ENCODE measurements around a stretch of chr18.

DNA sequence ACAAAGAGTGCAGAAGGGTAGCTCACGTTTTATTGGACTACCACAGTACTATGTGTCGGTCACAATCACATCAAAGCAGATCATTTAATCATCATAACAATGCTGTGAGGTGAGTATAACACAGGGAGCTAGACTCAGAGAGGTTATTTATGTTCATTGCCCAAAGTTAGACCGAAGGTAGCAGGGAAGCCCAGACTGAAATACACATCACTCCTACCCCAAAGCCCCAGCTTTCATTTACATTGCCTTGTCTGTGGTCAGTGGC is 160.7 kb downstream of the CDH20 start:
- PRO-cap = no peak
- RAMPAGE, long total RNA, 2 experiments = no peak in any of the 2 experiments

GRCh38 chr18:61825170-61825911 is 67.5 kb downstream of the RNF152 start:
- PRO-cap = no peak
- RAMPAGE, long total RNA, 2 experiments = no peak in any of the 2 experiments

GRCh38 chr18:62017856-62018585 is 125.2 kb upstream of the RNF152 start:
- PRO-cap = no peak
- RAMPAGE, long total RNA, 2 experiments = no peak in any of the 2 experiments

DNA sequence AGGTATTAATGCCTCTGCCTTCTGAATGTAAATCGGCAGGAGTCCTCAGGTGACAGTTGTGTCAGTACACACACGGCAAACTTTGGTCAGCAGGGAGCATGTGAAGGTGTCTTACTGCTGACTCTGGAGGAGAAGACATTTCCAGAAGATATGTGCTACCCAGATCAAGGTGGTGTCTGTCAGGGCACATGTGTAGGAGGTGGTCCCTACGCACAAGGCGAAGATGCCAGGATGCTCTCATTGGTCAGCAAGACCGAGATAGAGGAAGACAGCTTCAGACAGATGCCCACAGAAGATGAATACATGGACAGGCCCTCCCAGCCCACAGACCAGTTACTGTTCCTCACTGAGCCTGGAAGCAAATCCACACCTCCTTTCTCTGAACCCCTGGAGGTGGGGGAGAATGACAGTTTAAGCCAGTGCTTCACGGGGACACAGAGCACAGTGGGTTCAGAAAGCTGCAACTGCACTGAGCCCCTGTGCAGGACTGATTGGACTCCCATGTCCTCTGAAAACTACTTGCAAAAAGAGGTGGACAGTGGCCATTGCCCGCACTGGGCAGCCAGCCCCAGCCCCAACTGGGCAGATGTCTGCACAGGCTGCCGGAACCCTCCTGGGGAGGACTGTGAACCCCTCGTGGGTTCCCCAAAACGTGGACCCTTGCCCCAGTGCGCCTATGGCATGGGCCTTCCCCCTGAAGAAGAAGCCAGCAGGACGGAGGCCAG is 43.7 kb downstream of the TNFRSF11A start:
- PRO-cap = no peak
- RAMPAGE, long total RNA, 2 experiments = no peak in any of the 2 experiments

DNA sequence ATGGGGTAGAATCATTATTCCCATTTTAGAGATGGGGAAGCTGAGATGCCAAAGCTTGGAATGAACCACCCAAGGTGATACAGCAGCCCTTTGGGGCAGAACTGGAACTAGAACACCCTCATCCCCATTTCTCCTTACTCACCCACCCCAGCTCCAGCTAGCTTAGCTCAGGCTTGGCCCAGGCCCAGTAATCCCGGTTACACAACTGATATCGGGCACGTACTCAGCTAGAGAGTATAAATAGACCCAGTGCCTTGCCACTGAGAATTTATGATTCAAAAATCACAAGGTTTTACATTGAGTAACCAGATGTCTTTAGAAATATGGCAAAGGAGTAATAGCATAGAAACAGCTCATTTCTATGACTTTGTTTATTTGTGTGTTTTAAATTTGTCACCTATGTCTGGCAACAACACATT is 85.7 kb upstream of the ZCCHC2 start:
- PRO-cap = no peak
- RAMPAGE, long total RNA, 2 experiments = no peak in any of the 2 experiments

DNA sequence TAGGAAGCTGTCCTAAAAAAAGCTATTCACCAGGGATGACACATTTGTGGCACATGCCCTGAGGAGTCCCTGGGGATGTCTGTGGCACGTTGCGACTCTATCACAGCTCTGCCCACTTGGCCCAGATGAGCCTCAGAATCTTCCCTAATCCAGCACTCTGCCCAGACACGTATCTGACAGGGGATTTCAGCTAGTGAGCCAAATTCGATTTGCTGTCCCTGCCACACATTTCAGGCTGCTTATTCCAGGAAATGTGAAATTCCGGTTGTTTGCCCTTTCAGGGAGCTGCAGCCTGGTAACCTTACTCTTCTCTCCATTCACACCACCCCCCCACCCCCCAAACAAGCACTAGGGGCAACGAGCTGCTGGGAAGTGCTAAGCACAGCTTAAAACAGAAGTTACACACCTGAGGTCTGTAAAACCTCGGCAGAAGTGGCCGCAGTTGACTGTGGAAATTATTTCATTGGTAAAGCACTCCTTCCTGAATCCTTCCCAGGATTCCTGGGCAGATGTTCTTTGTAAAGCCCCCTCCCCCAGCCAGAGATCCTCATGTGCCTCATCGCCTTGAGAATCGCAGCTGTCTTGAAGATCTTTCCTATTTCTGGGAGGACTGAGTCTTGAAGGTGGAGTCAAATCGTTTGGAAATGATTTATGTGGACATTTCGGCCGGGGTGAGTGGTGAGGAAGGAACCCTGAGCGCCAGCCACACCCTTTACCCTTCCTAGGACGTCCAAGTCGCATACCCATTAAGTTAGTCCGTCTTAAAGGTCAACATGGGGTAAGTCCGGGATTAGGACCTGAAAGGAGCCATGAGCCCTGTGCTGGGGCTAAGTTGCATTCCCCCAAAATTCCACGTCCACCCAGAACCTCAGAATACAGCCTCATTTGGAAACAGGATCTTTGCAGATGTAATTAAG is 85.0 kb upstream of the ZCCHC2 start:
- PRO-cap = no peak
- RAMPAGE, long total RNA, 2 experiments = no peak in any of the 2 experiments

DNA sequence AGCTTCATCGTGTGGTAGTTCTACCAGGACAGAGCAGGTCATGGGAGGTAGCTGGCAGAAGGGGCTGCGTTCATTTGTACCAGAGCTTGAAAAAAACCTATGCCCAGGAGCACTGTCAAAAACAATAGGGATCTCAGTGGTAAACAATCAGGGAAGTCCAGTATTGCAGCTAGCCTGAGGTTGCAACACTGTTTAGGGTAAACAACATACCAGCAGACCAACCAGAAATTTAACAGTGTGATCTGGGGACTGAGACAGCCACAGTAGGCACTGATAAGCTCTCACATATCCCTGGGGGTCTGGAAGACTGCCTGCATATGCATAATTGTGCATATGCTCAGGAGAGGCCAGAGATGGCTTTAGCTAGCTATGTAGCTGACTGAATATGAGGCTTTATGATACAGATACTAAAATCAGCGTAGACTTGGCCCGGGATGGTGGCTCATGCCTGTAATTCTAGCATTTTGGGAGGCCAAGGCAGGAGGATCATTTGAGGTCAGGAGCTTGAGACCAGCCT is 12.0 kb upstream of the ZCCHC2 start:
- PRO-cap = no peak
- RAMPAGE, long total RNA, 2 experiments = no peak in any of the 2 experiments

DNA sequence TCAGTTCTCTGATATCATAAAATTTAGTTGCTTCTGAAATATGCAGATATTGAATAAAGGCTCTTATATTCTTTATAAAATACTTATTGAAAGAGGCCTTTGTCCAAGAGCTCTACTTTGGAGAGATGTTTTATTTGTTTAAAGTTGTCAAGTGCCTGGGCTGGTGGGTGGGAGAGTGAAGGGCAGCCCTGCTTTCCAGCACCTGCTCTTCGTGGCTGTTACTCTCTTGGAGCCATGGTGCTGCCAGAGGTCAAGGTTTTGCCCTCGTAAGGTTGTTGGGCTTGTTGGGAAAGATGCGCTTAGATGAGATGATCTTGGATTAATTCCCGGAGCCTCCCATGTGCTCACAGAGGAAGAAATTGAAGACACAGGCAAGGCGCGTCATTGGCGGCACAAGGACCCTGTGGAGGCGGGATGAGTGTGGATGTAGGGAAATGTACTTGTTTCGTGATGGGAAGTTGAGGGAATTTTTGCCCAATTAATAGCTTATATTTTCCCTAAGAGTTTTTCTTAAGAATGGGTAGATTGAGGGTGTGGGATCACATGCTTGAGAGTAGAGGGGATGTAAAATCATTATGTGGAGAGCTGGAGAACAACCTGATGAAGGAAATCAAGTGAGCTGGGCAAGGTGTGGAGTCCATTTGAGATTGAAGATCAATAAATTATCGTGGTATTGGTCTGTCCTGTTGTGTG is 28.0 kb downstream of the ZCCHC2 start:
- PRO-cap = no peak
- RAMPAGE, long total RNA, 2 experiments = no peak in any of the 2 experiments

DNA sequence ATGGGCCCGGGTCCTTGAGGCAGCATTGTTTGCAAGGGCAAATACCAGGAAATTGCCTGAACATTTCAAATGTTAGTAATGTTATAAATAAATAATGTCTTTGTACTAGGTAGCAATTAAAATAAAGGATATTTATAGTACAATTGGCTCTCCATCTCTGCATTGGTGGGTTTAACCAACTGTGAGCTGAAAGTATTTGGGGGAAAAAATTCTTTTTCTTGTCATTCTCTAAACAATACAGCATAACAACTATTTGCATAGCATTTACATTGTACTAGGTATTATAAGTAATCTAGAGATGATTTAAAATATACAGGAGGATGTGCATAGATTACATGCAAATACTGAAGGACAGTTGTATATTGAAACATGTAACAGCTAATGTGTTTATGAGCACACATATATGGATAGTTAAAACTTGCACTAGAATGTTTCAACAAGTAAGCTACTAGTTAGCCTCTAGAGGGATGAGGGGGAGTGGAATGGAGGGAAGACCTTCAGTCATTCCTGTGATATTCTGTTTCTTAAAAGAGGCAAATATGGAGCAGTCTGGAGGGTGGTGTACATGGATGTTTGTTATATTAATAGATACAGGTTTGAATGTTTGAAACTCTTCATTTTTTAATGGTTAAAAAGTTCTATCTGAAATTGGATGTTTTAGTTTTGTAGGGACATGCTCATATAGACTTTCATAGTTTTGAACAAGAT is 37.0 kb downstream of the ZCCHC2 start:
- PRO-cap = no peak
- RAMPAGE, long total RNA, 2 experiments = no peak in any of the 2 experiments

- PRO-cap = no peak
- RAMPAGE, long total RNA, 2 experiments = no peak in any of the 2 experiments
Measured at GRCh38 chr18:62939419-62939893, 224.1 kb downstream of the PHLPP1 start.

DNA sequence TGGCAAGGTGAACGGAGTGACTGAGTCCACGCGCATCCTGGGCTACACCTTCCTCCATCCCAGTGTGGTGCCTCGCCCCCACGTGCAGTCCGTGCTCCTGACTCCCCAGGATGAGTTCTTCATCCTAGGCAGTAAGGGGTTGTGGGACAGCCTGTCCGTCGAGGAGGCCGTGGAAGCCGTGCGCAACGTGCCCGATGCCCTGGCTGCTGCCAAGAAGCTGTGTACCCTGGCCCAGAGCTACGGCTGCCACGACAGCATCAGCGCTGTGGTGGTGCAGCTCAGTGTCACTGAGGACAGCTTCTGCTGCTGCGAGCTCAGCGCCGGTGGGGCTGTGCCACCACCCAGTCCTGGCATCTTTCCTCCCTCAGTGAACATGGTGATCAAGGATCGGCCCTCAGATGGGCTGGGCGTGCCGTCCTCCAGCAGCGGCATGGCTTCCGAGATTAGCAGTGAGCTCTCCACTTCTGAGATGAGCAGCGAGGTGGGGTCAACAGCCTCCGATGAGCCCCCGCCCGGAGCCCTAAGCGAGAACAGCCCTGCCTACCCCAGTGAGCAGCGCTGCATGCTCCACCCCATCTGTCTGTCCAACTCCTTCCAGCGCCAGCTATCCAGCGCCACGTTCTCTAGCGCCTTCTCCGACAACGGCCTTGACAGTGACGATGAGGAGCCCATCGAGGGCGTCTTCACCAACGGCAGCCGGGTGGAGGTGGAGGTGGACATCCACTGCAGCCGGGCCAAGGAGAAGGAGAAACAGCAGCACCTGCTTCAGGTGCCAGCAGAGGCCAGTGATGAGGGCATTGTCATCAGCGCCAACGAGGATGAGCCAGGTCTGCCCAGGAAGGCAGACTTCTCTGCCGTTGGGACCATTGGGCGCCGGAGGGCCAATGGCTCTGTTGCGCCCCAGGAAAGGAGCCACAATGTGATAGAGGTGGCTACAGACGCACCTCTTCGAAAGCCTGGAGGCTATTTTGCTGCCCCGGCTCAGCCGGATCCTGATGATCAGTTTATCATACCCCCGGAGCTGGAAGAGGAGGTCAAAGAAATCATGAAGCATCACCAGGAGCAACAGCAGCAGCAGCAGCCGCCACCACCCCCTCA is 263.3 kb downstream of the PHLPP1 start:
- PRO-cap = no peak
- RAMPAGE, long total RNA, 2 experiments = no peak in any of the 2 experiments

DNA sequence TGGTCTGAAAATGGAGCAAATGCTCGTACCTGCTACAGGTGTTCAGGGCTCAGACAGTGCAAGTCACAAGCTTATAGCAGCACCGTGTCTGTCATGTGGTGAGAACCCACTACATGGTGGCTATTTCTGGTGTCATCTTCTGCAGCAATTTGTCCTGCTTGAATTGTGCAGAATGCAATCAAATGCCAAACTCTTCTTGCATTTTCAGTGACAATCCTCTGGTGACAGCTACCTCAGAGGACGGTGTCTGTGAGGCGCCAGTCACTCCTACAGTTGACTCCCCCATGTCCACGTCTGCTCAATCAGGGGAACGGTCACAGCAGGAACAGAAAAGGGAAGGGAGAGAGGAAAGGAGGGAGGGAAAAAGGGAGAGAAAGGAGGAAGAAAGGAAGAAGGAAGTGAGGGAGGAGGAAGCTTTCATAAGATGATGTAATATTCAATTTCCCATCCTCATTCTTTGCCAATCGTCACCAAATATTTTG is 122.2 kb downstream of the BCL2 start:
- PRO-cap = no peak
- RAMPAGE, long total RNA, 2 experiments = no peak in any of the 2 experiments

DNA sequence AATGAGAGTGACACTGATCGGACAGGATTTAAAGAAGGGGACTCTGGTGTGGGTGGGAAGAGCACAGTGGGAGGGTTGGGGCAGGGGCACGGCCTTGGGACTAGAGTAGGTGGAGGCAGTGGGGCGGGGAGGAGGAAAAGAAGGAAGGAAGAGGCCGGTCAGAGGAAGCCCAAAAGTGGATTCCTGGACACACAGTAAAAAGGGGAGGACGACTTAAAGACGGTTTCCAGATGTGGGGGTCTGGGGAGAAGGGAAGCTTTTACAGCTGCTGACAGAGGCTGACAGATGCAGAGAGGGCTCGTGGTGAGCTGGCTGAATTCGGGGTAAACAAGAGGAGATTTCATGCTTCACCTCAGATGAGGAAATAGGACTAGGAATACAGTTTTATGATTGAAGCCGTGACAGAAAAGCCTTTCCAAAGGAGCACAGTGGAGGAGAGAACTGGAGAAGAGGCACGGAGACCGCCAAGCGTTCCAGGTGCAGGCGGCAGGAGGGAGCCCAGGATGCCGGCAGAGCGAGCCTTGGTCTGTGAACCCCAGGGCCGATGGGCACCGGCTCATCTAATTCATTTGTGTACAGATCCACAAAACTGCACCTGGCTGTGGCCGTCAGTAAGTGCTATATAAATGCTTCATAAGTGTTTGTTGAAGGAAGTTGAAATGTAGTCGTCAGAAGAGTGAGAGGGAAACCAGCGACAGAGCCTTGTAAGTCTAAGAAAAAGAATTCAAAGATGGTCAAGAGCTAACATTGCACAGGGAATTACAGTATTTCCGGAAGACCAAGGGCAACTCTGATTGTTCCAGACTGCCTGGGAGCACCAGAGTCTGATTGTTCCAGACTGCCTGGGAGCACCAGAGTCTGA is 112.6 kb downstream of the BCL2 start:
- PRO-cap = no peak
- RAMPAGE, long total RNA, 2 experiments = no peak in any of the 2 experiments

GRCh38 chr18:63213290-63213922 is 106.2 kb downstream of the BCL2 start:
- PRO-cap = no peak
- RAMPAGE, long total RNA, 2 experiments = no peak in any of the 2 experiments

- PRO-cap = no peak
- RAMPAGE, long total RNA, 2 experiments = no peak in any of the 2 experiments
Measured at GRCh38 chr18:63284023-63284863, 35.3 kb downstream of the BCL2 start.

- PRO-cap = no peak
- RAMPAGE, long total RNA, 2 experiments = no peak in any of the 2 experiments
Measured at GRCh38 chr18:63286647-63287480, 32.7 kb downstream of the BCL2 start.

- PRO-cap = no peak
- RAMPAGE, long total RNA, 2 experiments = no peak in any of the 2 experiments
Measured at GRCh38 chr18:63350768-63351229, 16.2 kb downstream of the KDSR start.

DNA sequence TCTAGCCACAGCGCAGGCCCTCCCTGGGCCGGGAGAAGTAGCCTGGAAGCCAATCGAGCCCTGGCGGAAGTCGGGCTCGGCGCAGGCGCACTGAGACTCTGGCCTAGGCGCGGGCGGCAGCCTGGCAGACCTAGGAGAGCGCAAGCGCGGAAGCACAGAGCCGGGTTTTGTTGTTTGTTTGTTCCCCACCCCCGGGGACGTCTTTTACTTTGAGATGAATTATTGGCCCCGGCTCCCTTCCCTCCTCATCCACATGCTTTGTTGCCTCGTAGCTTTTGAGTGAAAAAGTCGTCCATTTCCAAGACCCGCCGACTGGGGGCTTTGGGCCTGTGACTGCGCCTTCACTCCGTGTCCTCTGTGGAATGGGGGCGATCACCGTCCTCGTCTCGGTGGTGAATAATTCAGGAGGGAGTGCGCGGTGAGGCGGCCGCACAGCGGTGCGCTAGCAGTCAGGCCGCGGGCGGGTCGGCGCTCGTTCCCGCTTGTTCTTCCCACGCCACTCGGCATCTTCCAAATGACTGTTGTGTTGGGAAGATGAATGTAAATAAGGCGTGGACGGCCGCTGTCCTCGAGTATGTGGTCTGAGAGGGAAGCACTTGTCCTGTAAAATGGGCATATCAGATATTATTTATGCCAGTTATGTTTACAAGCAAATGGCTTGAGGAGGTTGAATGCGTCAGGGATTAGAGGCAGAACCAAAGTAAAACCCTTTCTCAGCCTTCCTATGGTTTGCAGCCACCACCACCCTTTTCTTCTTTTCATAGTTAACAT is 463 bp upstream of the VPS4B start:
- PRO-cap = bidirectional peak, plus-strand start at position 133 of the sequence, minus-strand start outside the sequence; bidirectional peak, plus-strand start at position 399 of the sequence, minus-strand start at position 357 of the sequence
- RAMPAGE, long total RNA, 2 experiments = no peak in any of the 2 experiments

DNA sequence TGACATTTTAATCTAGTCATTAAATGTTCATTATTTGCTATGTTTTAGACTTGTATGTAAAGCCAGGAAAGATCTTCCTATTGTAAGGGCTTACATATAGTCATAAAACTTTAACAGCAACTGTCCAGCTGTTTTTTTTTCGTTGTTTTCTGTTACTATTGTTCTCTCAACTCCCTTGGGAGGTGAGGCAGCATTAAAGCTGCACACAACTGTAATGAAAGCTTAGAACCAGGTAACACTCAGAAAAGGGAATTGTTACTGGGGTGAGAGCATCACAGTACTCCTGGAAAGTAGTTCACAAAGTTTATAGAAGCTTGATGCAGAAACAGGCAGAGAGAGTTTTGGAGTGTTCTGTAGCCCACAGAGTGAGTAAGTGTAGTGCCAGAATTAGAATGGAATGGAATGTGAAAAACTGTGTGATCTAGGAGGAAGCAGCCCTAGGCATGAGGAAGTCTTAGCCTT is 10.7 kb downstream of the SERPINB12 start:
- PRO-cap = no peak
- RAMPAGE, long total RNA, 2 experiments = no peak in any of the 2 experiments

DNA sequence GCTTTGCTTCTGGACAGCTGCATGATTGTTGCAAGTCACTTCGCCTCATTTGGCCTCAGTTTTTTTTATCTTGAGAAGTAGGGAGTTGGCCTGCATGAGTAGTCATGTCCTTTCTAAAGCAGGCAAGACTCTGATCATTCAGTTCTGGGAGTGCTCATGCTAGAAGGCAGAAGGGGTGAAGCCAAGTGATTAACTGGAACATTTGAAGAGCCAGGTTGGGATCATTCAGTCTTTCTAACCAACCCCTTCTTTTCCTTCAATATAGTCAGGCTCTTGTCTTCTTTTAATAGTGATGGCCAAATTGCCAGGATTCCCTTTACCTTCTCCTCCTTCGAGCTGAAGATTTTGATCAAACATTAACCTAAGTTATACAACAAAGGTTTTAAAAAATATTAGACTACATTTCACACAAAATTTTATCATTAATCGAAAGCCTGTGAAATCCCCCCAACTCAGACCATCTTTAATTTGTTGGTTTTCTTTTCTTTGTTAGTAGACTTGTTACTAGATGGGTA is 11.2 kb downstream of the SERPINB12 start:
- PRO-cap = no peak
- RAMPAGE, long total RNA, 2 experiments = no peak in any of the 2 experiments